T47D (cell line): ENCODE data around the genes CALR, LYL1 and TRMT1.

GRCh38 chr19:12938548-12938923 is at the start of gene CALR:
Gene CALR, plus strand, starts transcription at chr19:12938609.
- RRBS: 1% methylated on average over 8 of the region's 45 CpGs

GRCh38 chr19:12996546-12997032 is 1.3 kb downstream of the NFIX start:
- RRBS: 2% methylated on average over 7 of the region's 41 CpGs

- RRBS: 69% methylated on average over 2 of the region's 27 CpGs
These were observed 7.3 kb downstream of the NFIX start for GRCh38 chr19:13002455-13003127.

DNA sequence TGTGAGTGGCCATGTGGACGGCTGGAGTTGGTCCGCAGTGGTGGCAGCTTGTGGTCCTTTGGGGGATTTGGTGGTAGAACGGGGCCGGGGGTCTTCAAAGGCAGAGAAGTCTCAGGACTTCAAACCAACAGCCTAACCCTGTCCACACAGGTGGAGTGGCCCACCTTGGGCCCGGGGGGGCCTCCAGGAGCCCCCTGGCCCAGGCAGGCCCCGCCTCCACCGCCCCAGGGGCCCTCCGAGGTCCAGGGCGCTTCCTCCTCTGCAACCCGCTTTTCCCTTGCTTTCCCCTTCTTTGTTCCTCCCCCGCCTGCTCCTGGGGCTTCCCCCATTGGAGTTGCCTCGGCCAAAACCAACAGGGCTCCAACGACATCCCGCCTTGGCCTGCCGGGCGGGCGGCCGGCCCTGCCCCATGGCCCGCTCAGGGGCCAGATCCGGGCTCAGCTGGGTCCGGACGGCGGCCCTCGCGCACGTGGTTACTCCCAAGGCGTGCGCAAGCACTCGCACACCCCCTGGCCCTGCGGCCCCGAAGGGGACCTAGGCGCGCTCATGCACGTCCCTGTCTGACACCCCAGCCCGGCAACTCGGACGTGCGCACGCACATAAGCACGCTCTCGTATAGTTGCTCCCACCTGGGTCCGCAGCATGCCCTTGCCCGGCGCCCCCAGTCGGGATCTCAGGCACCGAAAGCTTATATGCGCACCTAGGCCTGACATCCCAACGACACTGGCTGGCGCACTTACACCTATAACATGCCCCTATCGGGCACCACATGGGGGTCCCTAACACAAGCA is 14.7 kb downstream of the NFIX start:
- RRBS: 83% methylated on average over 12 of the region's 50 CpGs

DNA sequence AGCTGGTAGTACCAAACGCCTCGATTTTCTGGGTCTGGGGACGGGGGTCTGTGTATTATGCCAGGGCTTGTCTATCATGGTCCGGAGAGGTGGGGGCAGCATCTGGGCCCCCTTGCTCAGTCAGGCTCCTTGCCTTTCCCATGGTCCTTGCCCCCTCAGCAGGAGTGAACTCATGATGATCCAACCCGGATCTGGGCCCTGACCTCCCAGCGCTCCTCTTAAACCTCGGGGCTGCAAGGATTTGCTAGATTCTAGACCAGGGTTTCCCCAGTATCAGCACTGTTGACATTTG is 20.7 kb downstream of the LYL1 start:
- RRBS: 89% methylated on average over 2 of the region's 7 CpGs

- RRBS: 71% methylated on average over 33 of the region's 55 CpGs
These were observed at the start of gene LYL1 for GRCh38 chr19:13102201-13103239. Gene LYL1, minus strand, starts transcription at chr19:13102858.

GRCh38 chr19:13116589-13117155 is at the start of gene TRMT1:
Gene TRMT1, minus strand, starts transcription at chr19:13116740.
- RRBS: 2% methylated on average over 5 of the region's 29 CpGs

GRCh38 chr19:13139159-13140358 is 10.6 kb downstream of the STX10 start:
- RRBS: 80% methylated on average over 1 of the region's 18 CpGs

DNA sequence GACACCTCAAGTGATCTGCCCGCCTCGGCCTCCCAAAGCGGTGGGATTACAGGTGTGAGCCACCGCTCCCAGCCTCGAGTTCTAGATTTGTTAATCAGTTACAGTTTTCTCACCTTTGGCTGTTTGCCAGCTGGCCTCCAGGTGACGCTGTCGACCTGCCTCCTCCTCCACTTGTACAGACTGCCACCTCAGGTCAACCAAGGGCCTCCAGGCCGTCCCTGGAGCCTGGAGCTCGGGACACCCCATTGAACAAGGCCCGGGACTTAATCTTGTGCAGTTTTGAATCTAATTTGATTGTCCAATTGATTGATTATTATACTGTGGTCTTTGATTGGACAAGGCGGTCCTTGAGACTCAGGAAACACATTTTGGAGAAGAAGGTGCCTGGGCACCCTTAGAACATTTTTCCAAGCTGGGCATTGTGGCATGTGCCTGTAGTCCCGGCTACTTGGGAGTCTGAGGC is 45.6 kb downstream of the IER2 start:
- RRBS: no CpG with 5 or more reads among the region's 12 CpGs

DNA sequence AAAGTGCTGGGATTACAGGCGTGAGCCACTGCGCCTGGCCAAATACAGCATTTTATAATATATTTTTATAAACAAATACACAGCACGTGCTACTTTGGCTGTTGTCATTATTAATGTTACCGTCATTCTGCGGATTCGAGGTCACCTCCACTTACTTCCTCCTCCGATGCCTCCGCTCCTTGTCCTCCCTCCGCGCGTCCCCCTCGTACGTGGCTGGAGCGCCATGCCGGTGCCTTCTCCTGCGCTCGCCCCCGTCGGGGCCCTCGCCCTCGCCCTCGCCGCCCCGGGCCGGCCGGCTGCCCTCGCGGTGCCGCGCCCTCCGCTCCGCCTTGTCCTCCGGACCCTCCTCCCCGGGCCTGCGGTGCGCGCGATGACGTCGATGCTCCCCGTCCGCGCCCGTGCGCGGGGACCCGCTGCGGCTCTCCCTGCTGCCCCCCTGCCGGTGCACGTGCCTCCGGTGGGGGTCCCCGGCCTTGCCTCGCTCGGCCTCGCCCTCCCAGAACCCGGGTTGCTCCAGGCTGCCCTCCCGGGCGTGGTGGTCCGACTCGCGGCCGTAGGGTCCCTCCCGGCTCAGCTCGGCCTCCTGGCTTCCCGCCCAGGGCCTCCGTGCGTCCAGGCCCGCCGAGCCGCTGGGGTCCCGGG is 148.3 kb downstream of the IER2 start:
- RRBS: 68% methylated on average over 46 of the region's 71 CpGs

DNA sequence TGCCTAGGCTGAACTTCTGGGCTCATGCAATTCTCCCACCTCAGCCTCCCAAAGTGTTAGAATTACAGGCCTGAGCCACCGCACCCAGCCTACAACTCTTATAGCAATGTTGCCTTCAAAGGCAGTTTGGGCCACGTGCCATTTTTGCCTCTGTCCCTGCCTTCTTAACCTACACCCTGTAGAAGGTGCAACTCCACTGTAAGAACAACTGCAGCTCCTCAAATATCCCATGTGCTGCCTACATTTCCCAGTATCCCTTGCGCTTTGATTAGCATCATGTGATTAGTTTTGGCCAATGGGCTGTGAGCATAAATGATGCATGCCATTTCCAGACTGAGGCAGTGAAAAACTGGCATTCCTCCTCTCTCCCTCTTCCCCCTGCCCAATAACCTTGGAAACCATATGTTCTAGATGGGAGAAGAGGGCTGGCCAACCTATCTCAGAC is 58.6 kb upstream of the YJU2B start:
- RRBS: no CpG with 5 or more reads among the region's 3 CpGs

GRCh38 chr19:13702458-13702850 is 45.2 kb upstream of the YJU2B start:
- RRBS: no CpG with 5 or more reads among the region's 51 CpGs

- RRBS: no CpG with 5 or more reads among the region's 1 CpG
These were observed 29.4 kb upstream of the YJU2B start for GRCh38 chr19:13718364-13718678.

- RRBS: no CpG with 5 or more reads among the region's 13 CpGs
These were observed 5.5 kb downstream of the C19orf53 start for GRCh38 chr19:13779665-13780318.

DNA sequence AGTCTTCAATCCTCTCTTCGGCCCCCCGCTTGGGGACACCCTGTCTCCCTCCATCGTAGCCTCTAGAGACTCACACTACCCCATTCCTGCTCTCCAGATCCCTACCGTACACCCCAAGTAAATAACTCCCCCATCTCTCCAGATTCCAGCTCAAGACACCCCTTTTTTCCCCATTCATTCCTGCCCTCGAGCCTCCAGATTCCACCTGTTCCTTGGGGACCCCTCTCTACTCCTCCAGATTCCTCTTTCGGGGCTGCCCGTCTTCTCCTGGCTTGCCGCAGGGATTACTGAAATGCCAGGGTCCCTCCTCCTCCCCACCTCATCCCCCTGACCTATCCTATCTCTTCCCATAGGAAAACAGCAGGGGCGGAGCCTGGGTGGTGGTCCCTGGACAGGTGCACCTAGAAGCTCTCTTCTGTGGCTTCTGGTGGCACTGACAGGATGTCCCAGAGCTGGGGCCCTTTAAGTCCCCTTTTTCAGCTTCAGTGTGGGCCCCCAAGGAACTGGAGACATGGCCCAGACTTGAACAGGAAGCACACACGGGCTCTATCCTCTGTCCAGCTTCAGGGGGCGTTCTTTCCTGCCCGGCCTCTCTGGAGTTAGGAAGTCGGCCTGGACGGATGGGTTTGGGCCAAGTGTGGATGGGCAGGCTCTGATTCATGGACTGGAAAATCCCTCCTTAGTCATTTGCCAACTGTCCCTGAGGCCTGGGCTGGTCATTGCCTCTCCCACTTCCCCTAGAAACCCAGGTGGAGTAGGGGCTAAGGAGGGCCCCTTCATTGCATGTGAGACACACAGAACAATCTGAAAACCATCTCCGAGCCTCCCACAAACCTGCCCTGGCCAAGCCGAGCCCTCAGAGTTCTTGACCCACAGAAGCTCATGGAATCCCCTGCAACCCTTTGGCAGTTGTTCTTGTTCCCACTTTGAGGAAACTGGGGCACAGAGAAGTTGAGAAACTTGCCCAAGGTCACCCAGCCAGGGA is 1.3 kb downstream of the ZSWIM4 start:
- RRBS: no CpG with 5 or more reads among the region's 16 CpGs

- RRBS: no CpG with 5 or more reads among the region's 9 CpGs
These were observed 7.7 kb downstream of the ZSWIM4 start for GRCh38 chr19:13802906-13803474.

GRCh38 chr19:13817025-13817469 is 21.8 kb downstream of the ZSWIM4 start:
- RRBS: no CpG with 5 or more reads among the region's 8 CpGs

DNA sequence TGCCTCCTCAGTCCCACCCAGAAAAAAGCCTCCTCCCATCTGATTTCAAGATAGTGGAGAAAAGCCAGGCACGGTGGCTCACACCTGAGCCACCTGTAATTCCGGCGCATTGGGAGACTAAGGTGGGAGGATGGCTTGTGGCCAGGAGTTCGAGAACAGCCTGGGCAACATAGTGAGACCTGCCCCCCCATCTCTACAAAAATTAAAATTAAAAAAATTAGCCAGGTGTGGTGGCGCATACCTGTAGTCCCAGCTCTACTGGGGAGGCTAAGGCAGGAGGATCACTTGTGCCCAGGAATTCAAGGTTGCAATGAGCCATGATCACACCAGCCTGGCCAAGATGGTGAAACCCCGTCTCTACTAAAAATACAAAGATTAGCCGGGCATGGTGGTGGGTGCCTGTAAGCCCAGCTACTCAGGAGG is 39.4 kb downstream of the ZSWIM4 start:
- RRBS: no CpG with 5 or more reads among the region's 7 CpGs

DNA sequence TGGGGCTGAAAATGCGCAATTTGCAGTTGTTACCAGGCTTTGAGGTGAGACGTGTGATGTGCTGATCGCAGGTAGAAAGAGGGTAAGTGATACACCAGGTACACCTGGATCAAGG is 30.6 kb upstream of the NANOS3 start:
- RRBS: no CpG with 5 or more reads among the region's 3 CpGs

GRCh38 chr19:13848758-13849815 is 27.8 kb upstream of the NANOS3 start:
- RRBS: 77% methylated on average over 2 of the region's 19 CpGs